Airway epithelial cell (primary cell): Measurements from ENCODE around the gene MYOZ3.

DNA sequence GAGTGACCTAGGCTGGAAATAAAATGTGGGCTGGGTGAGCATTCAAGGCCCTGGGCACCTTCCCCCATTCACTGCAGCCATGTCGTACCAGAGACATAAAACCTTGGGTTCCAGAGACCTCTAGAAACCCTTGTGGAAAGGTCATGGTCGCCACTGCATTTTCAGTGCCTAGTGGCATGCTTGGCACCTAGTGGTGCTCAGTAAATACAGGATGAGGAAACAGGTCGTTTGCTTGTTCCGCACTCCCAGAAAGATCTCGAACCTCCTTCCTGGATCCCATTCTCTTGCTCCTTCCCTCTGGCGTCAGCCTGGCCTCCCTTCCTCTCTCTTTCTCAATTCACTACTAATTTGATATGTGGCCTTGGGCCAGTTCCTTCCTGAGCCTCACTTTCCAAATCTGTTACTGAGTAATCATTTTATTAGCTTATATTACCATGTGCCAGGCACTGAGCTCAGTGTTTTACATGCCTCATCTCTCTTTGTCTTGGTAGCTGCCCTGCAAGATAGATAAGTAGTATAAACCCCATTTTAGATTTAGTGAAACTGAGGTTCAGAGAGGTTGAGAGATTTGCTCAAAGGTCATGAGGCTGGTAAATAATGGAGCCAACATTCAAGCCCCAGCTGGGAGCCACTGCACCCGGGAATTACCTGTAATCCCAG is 4.5 kb downstream of the NDST1 start:
- RAMPAGE, long total RNA, result no peak

DNA sequence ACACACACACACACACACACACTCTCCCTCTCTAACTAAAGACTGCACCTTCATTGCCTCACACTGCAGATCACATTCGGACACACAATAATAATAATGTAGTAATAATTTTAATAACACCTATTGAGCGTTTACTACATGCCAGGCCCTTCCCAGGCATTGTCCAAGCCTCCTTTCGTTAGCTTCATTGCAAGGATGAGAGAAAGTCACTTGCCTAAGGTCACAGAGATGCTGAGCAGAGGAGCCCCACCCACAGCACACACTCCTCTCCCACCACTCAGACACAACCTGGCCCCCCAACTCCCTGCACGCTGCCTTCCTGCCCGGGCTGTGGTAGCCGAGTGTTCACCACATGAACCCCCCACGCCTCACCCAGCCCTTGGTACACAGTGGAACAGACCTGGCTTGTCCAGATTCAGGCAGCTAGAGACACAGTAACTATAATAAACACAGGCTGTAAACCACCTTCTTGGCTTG is 56.0 kb upstream of the SYNPO start:
- RAMPAGE, long total RNA, result no peak

DNA sequence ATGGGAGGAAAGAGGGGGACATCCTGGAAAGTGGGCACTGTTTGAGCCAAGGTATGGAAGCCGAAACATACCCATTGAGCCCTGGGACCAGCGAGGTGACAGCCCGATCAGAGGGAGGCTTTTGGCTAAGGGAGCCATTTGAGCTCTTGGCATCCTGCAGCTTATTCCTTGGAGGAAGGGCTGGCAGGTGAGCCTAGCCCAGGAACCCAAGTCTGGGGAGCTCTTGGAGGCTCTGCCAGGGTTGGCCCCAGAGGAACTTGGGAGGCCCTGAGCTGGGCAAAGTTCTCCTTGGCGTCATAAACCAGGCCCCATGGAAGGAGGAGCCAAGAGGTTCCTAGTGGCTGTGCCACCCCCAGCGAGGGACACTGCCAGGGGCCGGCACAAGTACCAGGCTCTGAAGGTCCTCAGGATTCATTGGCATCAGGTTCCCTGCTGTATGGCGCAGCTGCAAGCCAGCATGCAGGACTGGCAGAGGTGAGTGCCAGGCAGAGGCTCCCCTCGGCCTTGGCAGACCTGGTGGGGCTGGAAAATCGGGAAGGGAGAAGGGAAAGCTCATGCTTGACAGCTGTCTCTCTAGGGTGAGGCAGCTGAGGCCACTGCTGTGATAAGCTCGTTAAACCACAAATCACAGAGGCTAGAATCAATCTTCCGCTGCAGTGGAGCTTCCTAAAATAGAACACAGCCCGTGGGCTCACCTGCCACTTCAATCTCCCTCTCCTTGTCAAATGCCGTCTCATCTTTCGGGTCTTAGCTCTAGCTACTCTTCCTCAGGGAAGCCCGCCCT is 54.6 kb upstream of the SYNPO start:
- RAMPAGE, long total RNA, result no peak

DNA sequence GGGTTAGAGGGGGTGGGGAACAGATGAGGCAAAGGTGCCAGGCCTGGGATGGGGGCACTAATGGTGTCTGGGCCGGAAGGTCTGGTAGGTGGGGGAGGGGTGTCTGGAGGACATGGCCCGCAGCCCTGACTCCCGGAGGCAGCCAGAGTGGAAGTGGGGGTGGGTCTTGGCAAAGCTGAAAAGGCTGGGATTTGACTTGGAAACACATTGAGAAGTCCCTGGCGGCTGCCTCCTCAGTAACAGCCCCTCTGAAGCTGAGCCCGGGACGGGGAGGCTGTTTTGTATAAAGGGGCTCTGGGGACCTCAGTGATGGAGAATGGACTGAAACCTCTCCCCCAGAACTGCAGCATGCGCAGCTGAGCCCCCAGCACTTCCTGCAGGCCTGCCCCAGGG is 49.4 kb upstream of the SYNPO start:
- RAMPAGE, long total RNA, result no peak

DNA sequence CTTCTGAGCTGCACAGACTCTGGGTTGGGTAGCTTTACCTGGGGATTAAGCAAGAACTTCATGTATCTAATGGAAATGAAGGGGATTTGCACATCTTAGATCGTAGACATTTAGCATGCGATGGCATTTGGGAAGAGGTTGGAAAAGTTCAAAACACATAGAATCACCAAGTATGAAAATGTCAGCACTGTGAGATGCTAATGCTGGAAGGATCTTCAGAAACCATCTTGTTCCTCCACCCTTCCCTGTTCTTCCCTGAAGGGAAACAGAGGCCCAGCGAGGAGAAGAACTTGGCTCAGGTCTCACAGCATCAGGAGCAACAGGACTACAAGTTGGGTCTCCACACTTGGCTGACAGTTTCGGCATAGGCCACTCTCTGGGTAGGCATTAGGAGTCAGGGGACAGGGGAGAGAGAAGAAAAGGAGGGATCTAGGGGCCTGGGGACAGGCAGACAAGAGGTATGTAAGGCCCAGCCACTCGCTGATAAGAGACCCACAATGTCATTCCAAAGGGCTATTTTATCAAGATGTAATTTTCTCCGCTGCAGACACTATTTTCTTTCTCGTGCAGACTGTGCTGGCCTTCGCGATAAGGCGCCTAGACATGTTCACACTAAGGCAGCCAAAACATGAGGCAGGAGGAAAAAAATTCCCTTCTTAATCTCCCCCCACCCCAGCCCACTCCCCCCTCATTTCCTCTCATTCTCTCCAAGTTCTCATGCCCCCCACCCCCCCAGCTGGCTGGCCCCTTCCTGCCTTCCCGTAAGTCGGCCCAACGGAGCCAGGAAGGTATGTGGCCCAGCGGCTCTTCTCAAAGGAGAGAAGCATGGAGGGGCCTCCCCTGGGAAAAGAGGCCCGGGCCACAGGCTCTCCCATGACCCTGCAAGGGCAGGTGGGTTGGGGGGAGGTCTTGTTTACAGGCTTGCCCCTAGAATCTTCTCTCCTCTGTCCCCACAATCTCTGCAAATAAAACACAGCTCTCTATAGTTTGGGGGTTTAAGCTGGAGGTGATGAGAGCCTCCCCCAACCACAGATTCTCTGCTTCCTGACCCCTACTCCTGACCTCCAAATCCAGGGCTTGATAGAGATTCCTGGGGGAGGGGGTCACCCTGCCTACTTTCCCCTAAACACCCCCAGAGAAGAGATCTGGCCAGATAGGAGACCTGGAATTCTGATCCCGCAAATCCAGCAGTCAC is 44.9 kb upstream of the SYNPO start:
- RAMPAGE, long total RNA, result no peak

GRCh38 chr5:150603036-150603705 is 37.3 kb upstream of the SYNPO start:
- RAMPAGE, long total RNA, result no peak

- RAMPAGE, long total RNA, result no peak
Measured at GRCh38 chr5:150610904-150611607, 29.4 kb upstream of the SYNPO start.

DNA sequence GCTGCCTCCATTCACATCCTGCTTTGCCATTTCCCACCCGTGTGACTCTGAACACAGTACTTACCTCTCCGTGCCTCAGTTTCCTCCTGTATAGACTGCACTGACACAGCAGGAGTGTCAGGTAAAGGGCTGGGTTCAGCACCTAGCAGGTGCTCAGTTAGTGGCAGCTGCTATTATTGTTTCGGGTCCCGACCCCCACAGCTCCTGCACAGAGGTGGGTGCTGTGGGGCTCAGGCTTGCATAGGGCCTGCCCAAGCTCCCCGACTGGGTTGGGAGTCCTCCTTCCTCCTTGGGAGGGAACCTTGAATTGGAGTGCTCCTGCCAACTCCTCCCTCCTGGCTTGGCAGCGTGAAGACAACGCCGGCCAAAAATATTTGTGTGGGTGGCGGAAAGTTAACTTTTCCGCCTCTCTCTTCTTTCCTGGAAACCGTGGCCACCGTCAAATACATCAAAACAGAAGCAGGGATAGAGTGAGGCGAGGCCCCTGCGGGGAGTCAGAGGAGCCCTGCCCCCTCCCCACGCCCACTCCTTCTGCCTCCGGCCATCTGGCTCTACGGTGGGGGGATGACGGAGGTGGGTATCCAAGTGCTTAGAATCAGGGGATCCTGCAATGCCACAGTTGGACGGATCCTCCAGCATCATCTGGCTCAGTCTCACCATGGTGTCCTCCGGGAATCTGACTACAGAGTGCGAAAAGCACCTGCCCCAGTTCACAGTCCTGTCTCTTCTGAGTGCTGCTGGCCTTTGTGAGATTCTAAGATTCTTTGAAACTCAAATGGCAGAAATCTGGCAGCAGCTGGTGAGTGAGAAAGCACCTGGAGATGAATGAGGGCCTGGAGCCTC is 25.3 kb upstream of the SYNPO start:
- RAMPAGE, long total RNA, result no peak

DNA sequence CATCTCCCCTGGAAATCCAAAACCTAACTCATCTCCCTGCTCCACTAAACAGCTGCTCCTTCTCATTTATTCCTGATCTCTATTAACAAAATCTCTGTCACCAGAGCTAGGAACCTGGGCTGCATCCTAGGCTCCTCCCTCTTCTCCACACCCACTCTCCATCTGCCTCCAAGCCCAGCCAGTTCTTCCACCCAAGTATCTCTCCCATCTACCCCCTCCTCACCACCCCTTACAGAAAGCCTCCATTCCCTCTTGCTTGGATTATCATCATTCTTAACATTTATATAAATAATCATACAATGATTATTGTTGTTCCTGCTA is 23.9 kb upstream of the SYNPO start:
- RAMPAGE, long total RNA, result no peak

- RAMPAGE, long total RNA, result no peak
Measured at GRCh38 chr5:150643160-150643657, 2.7 kb downstream of the SYNPO start.

- RAMPAGE, long total RNA, result no peak
Measured at GRCh38 chr5:150660423-150661392, at the start of gene MYOZ3. Gene MYOZ3, plus strand, starts transcription at chr5:150661251.

DNA sequence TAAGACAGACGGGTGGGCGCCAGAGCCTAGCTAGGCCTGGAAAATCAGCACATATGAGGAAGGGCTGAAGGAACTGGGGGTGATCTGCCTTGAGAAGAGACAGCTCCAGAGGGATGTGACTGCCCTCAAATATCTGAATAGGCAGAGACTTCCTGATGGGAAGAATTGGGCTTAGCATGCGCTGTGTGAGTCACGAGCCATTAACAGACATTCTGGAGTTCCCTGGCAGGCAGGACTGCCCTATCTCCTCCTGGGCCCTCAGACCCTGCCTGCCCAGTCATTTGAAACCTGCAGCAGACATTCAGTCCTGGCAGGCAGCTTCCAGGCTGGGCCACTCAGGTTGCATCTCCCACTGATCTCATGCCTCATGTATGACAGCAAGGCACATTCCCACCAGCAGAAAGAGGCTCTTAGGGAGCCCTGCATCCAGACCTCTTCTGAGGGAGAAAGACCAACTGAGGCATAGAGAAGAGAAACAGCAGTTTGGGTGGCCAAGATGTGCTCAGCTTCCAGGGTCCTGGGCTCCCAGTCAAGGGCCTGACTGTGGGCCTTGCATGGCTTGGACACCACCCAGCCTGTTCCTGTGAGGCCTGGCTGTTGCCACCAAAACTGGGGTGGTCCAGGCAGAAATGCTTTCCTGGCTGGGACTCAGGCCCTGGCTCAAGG is 13.0 kb downstream of the MYOZ3 start:
- RAMPAGE, long total RNA, result no peak

- RAMPAGE, long total RNA, result no peak
Measured at GRCh38 chr5:150699410-150699880, 1.4 kb downstream of the RBM22 start.

DNA sequence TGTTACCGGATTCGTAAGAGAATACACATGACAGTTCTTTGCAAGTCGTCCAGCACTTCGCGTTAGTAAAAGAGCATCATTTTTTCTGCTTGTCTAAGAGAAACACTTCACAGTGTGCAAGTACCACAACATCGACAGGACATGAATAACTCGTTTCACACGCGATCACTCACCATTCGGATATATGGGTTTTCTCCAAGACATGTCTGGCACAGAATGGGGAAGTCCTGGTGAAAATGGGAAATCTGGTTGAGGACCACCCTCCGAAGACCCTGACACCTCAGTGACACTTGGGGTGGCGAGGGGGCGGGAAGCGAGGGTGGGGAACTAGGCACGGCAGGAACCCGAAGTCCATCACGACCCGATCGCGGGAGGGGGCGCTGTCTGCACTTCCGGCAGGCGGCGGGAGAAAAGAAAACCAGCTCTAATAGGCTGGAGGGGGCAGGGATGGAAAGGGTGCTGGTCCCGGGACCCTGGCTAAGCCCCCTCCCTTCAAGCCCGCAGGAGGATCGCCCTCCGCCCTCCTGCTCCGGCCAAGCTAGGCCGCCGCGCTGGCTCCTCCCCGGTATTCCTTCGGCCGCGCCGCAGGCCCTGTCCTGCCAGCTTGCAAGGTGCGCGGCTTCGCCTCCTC is 476 bp downstream of the RBM22 start:
- RAMPAGE, long total RNA, result no peak

DNA sequence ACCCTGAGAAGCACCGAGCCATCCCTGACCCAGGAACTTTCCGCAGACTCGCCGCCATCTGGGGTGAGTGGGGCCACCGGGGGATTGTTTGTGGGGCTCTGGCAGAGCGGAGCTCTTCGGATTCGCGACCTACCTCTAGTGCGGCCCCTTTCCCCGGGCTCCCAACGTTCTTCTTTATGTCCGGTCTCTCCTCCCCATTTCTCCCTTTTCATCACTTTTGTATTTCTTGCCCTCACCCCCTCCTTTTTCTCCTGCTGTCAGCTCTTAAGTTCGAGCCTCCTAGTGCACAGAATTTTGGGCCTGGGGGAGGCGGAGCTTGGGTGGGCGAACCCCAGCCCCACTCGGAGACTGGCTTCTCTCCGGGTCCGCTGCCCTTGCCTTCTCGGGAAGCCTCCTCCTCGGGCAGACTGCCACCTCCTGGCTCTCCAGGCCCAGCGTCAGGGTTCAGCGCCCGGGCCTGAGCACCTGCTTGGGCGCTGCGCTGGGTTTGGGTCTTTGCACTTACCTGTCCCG is 409 bp downstream of the SMIM3 start:
- RAMPAGE, long total RNA, result no peak

- RAMPAGE, long total RNA, result no peak
Measured at GRCh38 chr5:151005137-151005986, 15.0 kb upstream of the GPX3 start.

DNA sequence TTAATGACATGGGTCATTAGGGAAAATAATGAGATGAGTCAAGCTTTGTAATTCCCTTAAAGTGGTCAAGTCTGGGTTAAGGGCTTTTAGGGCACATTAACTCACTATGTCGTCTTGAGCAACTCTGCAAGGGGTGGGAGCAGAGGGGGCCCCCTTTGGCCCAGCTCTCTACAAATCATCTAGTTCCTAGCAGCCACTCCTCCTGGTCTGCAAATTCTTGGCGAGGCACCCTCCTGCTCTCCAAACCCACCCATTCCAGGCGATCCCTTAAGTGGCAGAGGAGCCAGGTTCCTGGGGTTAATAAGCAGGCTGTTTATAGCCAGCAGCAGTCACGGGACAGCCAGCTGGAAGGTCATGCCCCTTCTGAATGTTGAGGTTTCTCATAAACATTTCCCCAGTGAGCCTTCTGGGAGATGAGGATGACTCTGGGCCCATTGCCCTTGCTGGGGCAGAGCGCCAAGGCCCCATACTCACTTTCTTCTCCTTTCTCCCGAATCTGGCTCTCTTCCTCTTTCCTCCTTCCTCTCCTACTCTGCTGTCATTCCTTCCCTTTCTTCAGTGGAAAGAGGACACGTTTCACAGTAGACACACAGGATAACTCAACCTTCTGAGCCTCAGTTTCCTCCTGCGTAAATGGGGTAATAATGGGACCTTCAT is 14.3 kb upstream of the GPX3 start:
- RAMPAGE, long total RNA, result no peak

DNA sequence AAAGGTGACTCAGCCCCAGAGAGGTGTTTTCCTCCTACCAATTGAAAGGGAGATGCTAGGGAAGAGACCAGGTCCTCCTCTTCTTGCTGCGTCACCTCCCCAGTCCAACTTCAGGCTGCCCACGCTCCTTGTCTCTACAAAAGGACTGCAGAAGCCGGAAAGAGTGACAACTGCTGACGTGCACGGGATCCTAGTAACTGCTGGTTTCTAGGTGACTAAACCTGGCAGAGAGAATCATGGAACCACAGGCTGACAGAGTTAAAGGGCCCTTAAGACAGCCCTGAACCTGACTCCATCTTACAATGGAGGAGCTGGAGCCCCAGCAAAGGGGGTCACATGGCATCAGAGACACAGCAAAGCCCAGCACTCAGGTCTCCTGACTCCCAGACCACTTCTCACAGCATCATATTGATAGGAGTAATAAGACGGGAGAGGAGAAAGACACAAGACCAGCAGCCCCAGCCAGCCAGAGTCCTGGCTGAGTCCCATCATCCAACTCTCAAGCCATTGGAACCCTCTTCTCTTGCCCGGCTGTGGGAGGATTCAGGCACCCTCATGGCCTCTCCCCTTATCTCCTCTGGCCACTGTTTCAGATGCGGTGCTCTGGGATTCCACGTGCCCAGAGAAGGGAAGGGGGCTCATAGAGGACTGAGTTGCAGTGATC is 2.3 kb downstream of the GPX3 start:
- RAMPAGE, long total RNA, result no peak

GRCh38 chr5:151036773-151037007 is 16.3 kb downstream of the GPX3 start:
- RAMPAGE, long total RNA, result no peak

DNA sequence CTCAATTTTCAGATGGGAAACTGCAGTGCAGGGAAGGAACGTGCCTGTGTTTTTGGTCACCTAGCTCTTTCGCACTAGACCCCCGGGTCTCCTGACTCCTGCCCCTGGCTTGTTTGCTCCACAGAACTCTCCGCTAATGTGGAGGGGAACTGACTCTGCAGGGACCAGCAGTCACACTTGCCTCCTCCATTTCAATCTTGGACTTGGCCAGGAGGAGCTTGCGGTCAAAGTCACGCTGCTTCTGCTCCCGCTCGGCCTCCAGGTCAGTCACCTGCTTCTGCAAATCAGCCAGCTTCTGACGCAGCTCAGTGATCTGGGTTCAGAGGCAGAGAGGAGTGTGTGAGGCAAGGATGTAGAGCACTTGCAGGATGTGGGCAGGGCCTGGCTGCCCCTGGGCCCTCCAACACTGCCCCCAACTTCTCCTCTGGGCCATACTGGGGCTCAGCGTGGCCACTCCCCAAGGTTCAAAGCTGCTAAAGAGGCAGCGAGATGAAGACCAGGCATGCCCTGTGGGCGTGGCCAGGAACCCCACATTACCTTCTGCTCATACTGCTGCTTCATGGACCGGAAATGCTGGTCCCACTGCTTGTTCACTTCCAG is 22.1 kb downstream of the GPX3 start:
- RAMPAGE, long total RNA, result no peak